Retinal pigment epithelial cell (primary cell): ENCODE results near the genes TBC1D23 and TFG.

DNA sequence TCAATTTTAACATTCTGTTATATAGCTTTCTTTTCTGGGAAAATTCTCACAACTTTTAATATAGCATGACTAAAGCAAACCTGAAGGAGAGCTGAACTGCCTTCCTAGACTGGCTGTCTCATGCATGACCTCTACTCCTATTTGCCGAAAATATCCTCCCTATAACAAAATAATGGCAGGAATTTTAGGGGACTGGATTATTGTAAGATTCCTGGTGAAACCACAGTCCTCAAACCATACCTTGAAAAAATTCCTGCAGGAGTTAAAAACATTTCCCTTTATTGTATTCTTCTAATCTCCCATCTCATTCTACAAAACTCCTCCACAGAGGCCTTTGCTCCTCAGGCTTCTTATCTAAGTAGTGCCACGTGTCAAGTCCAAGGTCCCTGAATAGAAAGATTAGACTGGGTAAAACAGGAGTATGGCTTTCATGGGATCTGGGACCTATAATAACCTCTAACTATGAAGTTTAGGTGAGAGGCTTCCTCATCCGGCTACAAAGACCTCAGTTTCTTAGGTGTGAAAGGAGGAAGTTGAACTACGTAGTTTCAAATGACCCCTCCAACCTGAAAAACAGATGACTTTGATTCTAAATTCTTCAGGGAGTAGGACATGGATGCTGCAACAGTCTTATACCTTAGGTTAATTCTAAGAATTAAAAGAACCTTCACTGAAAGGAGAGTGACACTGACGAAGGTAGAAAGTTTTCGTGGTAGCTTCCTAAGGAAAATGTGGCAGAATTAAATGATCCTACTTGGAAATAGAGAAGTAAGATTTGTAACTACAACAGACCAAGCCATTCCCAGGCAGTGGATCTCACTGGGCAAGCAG, 20.0 kb downstream of the GPR15 start:
- RRBS, result no CpG with 5 or more reads among the region's 6 CpGs

DNA sequence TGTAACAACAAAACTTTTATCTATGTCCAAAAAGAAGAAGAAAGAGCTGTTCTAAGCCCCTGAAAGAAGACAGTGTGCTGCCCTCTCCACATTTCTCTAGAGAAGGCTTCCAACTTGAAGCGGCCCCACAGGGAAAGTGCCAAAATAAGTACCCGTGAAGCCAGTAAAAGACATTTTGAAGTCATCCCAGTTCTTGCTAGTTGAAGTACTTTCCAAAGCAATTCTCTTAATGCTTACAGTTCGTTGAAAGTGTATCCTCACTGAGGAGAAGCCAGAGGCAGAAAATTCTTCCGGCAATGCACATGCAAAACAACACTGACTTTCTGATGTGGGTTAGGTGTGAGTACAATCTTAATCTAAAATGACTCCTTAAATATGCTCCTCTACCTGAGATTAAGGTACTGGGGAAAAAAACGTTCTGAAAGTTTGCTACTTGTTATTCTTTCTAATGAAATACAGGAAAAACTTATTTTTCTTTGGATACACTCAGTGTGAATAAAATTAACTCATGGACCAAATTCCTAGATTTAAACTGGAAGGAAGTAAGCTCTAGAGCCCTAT, 21.4 kb downstream of the GPR15 start:
- RRBS, result no CpG with 5 or more reads among the region's 5 CpGs

GRCh38 chr3:98567704-98568508, 25.5 kb downstream of the CPOX start:
- RRBS, result no CpG with 5 or more reads among the region's 2 CpGs

GRCh38 chr3:98750345-98750949, 12.7 kb upstream of the ST3GAL6 start:
- RRBS, result no CpG with 5 or more reads among the region's 1 CpG

DNA sequence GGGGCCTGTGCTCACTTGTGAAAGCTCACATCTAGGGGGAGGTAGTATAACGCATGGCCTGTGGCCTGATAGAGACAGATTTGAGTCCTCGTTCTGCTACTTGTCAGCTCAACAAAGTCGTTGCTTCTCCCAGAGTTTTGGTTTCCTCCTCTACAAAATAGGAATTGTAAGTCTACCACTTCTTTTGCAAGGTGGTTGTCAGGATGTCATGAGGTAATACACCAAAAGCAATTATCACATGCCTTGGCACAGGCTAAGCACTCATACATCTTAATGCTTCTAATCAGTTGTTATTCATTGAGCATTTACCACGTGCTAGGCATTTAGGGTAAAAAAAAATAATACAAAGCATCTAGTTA, 1.4 kb downstream of the ST3GAL6 start:
- RRBS, result no CpG with 5 or more reads among the region's 4 CpGs

DNA sequence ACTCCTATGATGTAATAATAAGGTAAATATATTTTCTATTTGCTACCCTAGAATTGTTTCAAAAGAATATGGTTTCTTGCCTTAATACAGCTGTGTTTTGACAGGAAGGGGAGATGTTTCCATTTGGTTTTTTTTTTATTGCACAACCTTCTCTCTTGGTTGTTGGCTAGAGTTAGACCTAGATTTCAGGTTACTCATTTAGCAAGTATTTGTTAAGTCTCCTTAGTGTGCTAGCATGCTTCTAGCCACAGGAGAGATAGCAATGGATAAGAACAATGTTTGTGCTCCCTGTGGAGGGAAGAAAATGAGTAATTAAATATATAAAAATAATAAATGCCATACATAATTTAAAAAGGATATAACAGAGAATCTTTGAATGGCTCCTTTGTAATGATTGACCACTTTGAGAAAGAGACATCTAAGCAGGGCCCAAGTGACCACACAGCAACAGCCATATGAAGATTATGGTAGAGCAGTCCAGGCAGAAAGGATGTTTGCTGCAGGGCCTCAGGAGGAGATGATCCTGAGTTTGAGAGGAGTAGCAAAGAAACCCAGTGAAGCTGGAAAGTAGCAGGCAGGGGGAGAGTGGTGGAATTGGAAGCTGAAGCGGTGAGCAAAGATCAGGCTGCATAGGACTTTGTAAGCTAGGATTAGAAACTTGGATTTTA, 22.0 kb downstream of the ST3GAL6 start:
- RRBS, result no CpG with 5 or more reads among the region's 1 CpG

DNA sequence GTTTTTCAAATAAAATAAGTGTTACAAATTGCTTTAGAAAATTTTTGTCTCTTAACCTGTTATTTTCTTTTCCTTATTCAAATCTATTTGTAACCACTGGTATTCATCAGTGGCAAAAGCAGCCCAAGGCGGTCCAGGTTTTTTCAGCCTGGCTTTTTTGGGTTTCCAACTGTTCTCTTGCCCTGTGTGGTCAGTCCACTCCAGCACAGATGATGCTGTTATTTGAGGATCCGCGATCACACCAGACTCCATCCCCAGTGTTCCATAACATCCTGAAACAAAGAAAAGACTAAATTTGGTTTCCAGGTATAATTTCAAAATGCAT, 56.0 kb downstream of the ST3GAL6 start:
- RRBS, result no CpG with 5 or more reads among the region's 3 CpGs

DNA sequence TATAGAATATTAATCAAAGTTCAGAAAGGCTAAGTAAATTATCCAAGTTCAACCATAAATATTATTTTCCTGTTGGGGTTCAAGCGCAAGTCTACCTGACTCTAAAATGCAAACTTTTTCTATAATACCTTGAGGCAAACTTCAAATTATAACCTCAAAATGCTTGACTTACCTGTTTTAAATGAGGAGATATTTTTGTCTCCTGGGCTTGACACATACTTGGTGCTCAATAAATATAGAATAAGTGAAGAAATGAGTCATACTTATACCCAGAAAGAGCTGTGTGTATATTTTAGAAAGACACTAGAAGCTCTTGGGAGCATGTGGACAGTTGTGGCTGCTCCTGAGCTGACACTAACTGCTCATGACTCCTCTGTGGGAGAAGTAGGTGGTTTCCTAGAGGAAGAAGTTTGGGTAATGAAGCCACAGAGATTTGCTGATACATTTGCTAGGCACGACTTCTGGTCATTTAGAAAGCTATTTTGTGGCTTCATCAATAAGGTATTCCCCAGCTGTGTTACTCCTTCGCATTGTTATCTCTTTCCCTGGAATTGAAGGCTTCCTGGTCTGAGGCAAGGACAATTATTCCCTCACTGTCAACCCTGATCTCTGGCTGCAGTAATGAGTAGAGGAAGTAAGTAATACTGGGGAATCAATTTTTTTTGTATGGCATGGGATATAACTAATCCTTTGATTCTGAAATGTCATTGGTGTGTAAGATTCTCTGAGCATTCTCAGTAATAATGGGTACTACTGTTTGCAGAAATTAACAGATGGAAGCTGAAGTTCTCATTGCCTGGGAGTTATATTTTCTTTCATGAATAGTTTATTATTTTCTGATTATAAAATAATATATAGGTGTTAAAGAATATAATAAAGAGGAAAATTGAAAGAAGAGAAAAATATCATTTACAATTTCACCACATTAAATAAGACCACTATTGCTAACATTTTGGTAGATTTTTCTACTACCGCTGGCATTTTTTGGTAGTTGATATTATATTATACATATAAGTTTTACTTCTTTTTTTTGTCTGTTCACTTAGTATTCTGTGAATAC, 79.6 kb upstream of the DCBLD2 start:
- RRBS, result no CpG with 5 or more reads among the region's 4 CpGs

DNA sequence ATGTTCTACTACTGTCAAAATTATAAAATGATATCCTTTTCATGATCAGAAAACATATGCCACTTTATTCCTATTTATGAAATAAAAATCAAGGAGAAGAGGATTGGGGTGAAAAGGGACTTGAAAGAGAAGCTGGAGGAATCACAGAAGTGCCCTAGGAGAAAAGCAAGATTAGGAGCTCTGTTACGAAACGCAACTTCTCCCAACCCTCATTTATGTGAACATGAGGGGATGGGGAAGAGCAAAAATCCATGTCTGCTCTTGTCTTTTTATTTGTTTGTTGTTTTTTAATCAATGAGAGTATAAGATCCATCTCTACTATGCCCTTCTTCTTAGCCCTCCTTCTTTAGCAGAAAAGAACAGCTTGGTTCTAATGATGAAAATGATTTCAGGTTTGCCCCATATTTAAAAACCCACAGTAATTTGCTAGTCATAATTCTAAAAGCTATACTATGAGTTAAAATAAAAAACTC, 2.7 kb downstream of the COL8A1 start:
- RRBS, result no CpG with 5 or more reads among the region's 2 CpGs

DNA sequence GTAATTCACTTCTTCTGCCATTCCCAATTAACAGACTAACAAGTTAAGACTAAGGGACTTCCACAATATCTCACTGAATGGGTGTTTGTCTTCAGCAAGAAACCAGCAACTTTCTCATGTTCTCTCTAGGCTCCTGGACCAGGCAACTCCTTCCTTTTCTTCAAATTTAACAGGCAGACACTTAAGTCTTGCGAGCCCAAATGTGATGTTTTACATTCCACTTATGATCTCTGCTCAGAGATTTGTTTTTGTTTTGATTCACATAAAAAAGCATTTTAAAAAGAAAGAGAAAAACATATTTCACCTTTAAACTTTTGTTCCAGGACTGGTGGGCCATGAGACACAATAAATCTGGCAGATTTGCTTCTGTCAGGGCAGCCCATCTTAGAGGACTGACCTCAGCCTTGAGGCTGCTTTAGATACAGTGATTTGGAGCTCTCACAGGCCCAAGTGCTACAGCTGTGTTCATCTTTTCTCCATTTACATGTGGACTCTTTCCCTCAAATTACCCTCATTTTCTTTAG, 51.9 kb downstream of the CMSS1 start:
- RRBS, result no CpG with 5 or more reads among the region's 1 CpG

DNA sequence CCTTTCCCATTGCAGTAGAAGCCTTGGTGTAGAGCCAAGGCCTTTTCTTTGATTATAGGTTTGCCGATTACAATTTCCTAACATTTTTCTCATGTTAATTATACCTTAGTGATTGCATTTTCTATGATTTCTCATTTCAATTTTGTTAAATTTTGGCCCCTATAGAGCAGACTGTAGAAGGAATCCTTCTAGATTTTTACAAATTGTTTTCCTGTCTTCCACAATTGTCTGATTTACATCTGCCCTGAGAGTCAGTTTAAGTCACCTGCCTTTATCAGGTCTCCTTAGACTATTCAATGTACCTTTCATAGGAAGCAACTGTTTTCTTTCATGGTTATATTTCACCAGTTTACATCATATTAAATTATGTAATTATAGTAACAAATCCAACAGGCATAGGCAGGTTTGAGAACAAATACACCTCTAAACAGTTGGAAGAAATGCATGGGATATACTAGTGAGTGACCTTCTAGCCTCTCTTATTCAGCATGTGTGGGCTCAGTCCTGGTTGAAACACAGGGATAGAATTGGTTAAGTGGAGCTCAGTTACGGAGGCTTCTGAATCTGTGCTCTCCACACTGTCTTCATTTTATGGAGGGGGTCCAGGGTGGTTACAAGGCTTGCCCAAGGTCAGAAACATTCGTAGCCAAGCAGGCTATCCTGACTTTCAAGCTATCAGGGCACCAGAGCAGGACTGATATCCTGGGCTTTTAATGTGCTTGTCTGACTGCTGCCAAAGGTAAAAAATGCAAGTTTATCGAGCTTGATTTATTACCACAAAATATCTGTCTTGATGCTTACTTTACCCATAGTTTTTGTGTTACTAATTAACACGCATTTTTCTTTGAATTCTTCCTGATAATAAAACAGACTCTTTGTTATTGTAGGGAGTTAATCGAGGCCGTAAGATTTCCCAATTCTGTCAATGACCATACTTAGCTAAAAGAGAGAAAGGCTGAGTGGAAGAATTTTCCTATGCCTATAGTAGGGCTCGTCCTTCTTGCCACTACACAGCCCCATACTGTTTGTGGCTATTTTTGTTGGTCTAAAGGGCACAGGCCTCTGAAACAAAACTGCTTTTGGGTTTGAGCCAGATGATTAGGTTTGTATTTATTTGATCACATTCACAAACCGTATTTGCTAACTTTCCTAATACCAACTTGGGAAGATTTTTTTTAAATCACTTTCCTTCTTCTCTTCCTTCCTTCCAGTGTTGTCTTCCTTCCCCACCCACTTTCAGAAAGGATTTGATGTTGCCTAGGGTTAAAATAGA, 89.6 kb downstream of the FILIP1L start:
- RRBS, result no CpG with 5 or more reads among the region's 9 CpGs

DNA sequence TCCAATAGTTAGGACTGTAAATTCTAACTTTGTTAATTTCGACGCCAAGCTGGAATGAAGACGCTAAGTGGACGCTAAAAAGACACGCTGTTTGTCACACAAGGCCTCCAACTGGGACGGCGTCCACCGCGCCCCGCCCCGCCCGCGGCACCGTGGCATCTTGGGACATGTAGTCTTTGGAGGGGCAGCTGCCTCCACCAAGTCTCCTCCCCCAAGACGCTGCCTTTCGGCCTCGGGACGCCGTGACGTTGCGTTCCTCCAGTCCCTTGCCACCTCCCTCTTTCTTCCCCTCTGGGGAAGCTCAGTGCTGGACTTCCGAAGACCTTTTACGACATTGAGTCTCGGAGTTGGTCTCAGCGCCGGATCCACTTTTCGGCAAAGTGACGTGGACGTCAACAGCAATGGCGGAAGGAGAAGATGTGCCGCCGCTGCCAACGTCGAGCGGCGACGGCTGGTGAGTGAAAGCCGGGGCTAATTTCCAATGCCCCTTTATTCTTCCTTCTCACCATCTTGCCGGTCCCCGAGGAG, at the start of gene TBC1D23:
TBC1D23 (plus strand) TSS at position 375 of the 528 bp plus-strand sequence.
- RRBS, result 1% methylated on average over 12 of the region's 40 CpGs

GRCh38 chr3:100261146-100261923, 543 bp downstream of the TBC1D23 start:
- RRBS, result under 1% methylated on average over 5 of the region's 23 CpGs

GRCh38 chr3:100364677-100365697, 30.4 kb downstream of the NIT2 start:
- RRBS, result no CpG with 5 or more reads among the region's 7 CpGs

- RRBS, result no CpG with 5 or more reads among the region's 4 CpGs
These were observed 37.8 kb upstream of the TMEM45A start for GRCh38 chr3:100454494-100455051.

DNA sequence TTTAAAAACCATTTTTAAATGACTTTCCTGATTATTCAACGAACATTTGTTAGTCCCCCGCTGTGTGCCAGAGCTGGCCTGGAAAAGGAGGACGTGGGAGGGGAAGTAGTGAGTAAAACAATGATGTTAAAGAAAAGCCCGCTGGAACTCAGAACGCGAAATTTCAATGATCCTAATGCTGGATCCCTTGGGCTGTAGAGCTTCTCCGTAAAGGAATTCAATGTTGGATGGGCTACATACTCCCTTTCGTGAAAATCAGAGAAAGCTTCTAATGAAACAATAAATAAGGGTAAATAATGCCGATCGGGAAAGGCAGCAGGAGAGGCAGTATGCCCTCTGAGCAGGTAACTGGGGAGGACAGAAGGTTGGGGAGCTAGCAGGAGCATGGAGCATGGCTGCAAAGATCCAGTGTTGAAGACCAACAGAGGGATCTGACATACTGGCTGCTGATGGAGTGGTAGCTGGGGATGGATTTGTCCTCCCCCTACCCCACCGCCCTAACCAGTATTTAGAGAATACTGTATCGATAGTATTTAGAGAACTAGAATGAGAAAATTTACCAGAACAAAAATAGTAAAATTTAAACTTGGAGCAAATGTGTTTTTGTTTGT, 1.2 kb downstream of the ADGRG7 start:
- RRBS, result no CpG with 5 or more reads among the region's 12 CpGs

- RRBS, result 64% methylated on average over 5 of the region's 33 CpGs
These were observed 26.8 kb upstream of the TFG start for GRCh38 chr3:100682312-100683018.

- RRBS, result 1% methylated on average over 11 of the region's 65 CpGs
These were observed at the start of gene TFG for GRCh38 chr3:100709057-100709748. Gene TFG, plus strand, starts transcription at chr3:100709494.

GRCh38 chr3:101036073-101036829, 43.0 kb upstream of the ABI3BP start:
- RRBS, result no CpG with 5 or more reads among the region's 2 CpGs

GRCh38 chr3:101065911-101066419, 72.7 kb upstream of the ABI3BP start:
- RRBS, result no CpG with 5 or more reads among the region's 3 CpGs